NALM6 (cell line): ENCODE data around the genes SPADH and CPXM2.

- PRO-cap, result no peak
Measured at GRCh38 chr10:120430915-120431365, 26.1 kb upstream of the PLPP4 start.

DNA sequence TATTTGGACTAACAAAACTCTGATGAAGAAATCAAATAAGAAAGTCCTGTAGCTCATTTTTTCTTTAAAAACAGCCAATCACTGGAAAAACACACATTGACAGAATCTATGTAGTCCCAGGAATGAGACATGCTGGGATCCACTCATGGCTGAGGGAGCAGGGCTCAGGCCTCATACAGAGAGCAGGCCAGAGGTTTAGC, 13.0 kb upstream of the WDR11 start:
- PRO-cap, result no peak

- PRO-cap, result no peak
Measured at GRCh38 chr10:120884772-120885150, 33.6 kb downstream of the WDR11 start.

DNA sequence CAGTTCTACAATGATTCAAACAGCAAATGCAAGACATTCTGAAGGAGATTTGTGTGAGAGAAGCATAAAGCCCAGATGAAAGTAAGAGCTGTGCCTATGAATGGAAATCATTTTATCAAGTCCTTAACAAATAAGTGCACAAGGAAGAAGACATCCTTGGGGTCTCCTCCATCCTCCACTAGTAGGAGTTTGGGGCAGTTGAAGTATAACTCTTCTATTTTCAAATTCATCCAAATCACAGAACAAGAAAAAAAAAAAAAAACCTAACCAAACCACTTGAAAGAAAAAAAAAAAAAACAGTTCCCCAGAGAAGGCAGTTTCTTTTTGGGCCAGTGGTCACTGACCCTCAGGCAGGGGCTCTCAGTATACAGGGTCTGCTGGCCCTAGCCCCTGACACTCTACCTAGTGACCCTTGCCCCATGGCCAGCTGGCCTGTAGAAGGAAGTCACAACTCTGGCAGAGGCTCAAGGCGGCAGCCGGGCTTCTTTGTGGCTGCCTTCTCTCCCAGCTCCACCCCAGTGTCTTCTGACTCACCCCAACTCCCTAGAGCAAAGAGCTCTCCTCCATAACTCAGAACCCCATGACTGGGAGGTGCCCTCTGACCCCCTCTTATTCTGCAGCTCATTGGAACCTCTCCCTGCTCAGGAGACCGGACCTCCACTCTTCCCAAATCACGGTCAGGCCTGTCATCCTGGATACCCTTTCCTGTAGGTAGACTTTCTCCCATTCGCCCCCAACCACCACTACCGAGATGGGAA, 358.4 kb downstream of the FGFR2 start:
- PRO-cap, result no peak

DNA sequence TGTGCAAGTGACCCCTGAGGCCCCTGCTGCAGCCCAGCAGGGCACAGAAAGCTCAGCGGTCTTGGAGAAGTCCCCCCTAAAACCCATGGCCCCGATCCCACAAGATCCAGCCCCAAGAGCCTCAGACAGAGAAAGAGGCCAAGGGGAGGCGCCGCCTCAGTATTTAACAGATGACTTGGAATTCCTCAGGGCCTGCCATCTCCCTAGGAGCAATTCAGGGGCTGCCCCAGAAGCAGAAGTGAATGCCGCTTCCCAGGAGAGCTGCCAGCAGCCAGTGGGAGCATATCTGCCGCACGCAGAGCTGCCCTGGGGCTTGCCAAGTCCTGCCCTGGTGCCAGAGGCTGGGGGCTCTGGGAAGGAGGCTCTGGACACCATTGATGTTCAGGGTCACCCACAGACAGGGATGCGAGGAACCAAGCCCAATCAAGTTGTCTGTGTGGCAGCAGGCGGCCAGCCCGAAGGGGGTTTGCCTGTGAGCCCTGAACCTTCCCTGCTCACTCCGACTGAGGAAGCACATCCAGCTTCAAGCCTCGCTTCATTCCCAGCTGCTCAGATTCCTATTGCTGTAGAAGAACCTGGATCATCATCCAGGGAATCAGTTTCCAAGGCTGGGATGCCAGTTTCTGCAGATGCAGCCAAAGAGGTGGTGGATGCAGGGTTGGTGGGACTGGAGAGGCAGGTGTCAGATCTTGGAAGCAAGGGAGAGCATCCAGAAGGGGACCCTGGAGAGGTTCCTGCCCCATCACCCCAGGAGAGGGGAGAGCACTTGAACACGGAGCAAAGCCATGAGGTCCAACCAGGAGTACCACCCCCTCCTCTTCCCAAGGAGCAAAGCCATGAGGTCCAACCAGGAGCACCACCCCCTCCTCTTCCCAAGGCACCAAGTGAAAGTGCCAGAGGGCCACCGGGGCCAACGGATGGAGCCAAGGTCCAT, 94.5 kb downstream of the TACC2 start:
- PRO-cap, result no peak

- PRO-cap, result no peak
Measured at GRCh38 chr10:122099061-122099531, 110.1 kb downstream of the TACC2 start.

- PRO-cap, result no peak
Measured at GRCh38 chr10:122132131-122133205, 138.6 kb upstream of the BTBD16 start.

GRCh38 chr10:122154615-122155562, 116.2 kb upstream of the BTBD16 start:
- PRO-cap, result no peak

GRCh38 chr10:122221818-122222408, 49.2 kb upstream of the BTBD16 start:
- PRO-cap, result no peak

- PRO-cap, result no peak
Measured at GRCh38 chr10:122392856-122393624, 18.5 kb downstream of the PLEKHA1 start.

DNA sequence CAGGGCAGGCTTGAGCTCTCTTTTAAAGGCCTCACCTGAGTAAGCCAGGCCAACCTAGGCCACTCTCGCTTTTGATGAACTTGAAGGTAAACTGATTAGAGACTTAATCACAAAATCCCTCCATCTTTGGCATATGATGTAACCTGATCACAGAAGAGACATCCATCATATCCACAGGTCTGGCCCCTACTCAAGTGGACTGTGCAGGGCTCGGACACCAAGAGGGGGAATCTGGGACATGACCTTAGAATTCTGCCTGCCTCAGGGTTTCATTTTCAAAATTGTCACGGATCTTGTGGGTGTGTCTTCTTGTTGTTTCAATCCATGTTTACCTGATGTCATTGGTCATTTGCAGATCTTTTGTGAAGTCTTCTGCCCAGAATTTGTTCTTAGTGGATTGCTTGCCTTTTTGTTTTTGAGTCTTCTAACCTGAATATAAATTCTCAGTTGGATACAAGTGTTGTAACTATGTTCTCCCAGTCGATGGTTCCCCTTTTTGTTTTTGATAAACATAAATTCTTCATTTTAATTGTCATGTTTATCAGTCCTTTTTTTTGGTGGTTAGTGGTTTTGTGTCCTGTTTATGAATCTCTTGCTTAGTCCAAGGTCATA, 5.8 kb upstream of the ARMS2 start:
- PRO-cap, result no peak

DNA sequence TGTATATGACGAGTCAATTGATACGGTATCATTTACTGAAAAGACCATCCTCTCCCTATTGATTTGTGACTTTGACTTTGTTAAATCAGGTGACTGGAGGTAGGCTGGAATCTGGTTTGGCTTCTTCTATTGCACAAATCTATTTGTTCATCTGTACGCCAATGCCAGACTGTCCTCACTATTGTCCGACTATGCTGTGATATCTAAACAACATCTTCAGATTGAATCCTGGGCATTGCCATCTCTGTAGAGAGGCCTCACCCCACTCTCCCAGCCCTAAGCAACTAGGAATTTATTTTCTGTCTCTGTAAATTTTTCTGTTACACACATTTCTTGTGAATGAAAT, 5.2 kb upstream of the ARMS2 start:
- PRO-cap, result no peak

DNA sequence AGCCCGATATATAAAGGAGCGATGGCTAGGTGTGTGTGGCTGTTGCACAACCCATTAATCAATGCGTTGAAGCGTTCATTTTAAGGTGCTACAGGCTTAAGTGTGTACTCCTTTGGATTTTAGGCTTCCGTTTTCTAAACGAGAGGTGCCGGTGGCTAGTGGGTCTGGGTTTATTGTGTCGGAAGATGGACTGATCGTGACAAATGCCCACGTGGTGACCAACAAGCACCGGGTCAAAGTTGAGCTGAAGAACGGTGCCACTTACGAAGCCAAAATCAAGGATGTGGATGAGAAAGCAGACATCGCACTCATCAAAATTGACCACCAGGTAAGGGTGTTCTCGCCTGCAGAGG, 27.9 kb downstream of the HTRA1 start:
- PRO-cap, result no peak

- PRO-cap, result no peak
Measured at GRCh38 chr10:122514745-122515366, 45.7 kb upstream of the DMBT1 start.

DNA sequence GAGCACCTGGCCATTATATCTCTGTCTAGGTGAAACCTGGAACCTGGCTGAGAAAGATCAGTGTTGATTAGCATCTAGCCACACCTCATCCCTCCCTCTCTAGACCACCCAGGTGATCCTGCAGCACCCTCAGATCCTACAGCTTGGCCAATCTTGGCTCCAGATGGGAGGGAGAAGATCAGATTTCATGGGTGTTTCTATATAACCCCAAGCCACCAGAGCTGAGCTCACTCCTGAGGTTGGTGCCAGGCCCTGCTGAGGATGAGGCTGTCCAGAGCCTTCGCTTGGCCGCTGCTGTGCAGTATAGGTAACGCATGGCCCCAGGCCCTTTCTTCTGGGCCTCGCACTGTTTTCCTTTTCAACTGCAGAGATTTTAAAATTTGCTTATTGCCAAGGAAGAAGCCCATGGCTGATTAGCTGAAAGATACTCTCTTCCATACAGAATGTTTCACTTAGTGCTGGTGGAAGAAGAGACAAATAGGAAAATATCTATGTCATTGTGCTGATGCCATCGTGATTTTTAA, at the start of gene SPADH:
Gene SPADH (plus strand): TSS at position 230 of the 524 bp plus-strand sequence.
- PRO-cap, result no peak

GRCh38 chr10:123136743-123137430, 1.1 kb downstream of the HMX3 start:
- PRO-cap, result no peak

DNA sequence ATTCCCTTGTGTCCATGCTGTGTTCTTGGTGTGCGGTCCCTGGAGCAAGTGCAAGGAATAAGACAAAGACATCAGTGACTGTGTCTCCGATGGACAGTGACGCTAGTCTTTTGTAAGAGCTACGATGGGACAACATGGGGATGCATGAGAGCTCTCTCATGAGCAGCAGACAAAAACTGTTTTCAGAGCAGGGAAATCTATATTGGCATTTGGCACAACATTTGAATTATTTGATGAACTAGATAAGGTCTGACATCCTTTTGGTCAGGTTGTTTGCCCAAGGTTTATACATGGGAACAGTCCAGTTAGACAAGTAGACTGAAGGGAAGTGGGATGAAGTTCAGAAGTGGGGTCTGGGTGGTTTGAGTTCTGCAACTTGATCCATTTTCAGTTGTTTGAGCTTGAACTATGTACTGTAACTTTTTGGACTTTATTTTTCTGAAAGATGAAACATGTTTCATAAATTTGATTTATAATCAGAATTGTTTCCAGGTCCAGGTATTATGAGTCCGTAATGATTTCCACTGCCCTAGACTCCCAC, 50.9 kb downstream of the BUB3 start:
- PRO-cap, result no peak

GRCh38 chr10:123857921-123858463, 33.6 kb downstream of the CPXM2 start:
- PRO-cap, result no peak

GRCh38 chr10:123891408-123892136, at the start of gene CPXM2:
TSS of gene CPXM2 (minus strand) at chr10:123891807.
- PRO-cap, result no peak

- PRO-cap, result no peak
Measured at GRCh38 chr10:123906176-123906650, 14.6 kb upstream of the CPXM2 start.